ENCODE measurements around a stretch of chr1.

GRCh38 chr1:182193712-182194292 is 132.3 kb upstream of the ZNF648 start:
- PRO-cap = no peak

- PRO-cap = no peak
Measured at GRCh38 chr1:182304540-182305180, 86.9 kb downstream of the GLUL start.

DNA sequence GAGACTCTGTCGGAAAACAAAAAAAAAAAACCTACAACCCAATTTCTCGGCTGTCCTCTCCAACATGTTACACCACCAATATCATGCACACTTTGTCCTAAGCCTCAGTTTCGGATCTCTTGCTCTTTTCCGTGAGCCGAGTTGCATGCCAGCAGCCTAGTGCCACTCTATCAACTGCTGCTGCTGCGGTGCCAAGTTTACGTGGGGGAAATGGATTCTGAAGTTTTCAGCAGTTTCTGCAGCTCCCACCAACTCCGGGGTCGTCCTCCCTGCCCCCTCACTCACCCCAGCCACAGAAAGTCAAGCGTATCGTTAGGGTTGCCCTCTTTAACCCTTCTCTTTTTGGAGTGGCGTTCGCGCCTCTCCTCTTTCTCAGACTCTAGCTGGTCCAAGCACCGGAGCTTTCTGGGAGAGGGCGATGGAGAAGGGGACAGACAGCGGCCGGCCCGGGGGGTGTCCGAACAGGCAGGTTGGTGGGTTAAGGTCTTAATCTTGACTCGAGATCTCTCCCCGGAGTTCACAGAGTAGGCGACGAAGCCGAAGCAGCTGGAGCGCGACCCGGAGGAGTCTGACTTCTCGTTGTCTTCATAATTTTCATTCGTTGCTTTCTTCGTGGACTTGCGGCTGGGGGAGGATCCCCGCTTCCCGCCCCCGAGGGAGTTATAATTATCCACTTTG is 1.2 kb downstream of the GLUL start:
- PRO-cap = no peak

GRCh38 chr1:182608737-182609396 is 4.7 kb upstream of the RGS16 start:
- PRO-cap = no peak

GRCh38 chr1:182840625-182840937 is 1.4 kb downstream of the DHX9 start:
- PRO-cap = no peak

DNA sequence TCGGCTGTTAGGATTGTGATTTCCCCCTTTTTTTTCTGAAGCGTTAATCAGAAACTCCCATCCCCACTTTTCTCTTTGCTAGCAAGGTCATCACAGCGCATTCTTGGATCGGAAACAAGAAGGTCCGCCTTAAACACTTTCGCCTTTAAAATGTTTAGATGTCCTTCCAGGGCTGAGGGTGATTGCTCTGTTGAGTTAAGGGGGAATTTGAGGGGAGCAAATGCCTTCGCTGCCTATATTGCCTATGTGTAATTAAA is 1.1 kb downstream of the LAMC1 start:
- PRO-cap = no peak

- PRO-cap = no peak
Measured at GRCh38 chr1:183060375-183061096, 37.3 kb downstream of the LAMC1 start.

- PRO-cap = no peak
Measured at GRCh38 chr1:183140077-183140767, 45.8 kb upstream of the LAMC2 start.

DNA sequence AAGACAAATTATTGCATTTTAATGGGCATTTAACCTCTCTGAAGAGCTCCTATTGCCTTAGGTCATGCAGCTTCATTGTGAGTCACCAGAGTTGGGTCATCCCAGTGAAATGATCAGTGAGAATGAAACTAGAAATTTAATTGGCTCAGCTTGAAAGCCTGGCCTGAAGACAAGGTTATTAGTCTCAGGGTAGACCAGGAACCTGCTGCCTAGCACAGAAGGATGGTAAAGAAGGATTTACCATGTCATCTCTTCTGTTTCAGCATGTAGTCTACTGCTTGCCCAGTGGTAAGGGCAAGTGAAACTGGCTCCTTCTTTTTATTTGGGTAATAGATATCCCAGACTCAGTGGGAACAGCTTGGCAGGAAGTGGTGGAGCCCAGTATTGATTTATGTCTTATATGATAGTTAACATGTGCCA is 23.5 kb downstream of the LAMC2 start:
- PRO-cap = no peak

DNA sequence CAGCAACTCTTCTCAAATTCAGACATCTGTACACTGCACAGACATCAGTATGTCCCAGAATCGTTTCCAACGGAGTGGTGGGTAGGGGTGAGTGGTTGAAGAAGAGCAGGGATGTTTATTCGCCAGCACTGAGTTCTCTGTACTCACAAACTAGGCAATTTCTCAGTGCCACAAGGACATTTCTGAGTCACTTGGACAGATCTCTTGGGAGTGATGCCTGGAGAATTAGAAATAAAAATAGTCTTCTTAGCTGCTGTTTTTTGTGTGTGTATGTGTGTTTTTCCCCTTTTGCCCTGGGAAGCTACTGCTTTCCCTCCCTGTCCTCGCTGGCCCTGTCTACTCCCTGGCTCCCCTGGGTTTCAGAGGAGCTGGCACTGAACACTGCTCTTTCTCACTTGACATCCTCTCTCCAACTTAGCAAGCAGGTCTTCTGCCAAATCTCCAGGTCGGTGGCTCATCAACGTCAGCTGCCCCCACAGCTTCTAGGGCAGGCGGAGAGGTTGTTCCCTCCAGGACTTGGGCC is 90.6 kb downstream of the NMNAT2 start:
- PRO-cap = no peak

- PRO-cap = bidirectional peak, plus-strand start at chr1:183472045, minus-strand start at chr1:183471997
Measured at GRCh38 chr1:183471855-183472169, 487 bp upstream of the SMG7 start.

DNA sequence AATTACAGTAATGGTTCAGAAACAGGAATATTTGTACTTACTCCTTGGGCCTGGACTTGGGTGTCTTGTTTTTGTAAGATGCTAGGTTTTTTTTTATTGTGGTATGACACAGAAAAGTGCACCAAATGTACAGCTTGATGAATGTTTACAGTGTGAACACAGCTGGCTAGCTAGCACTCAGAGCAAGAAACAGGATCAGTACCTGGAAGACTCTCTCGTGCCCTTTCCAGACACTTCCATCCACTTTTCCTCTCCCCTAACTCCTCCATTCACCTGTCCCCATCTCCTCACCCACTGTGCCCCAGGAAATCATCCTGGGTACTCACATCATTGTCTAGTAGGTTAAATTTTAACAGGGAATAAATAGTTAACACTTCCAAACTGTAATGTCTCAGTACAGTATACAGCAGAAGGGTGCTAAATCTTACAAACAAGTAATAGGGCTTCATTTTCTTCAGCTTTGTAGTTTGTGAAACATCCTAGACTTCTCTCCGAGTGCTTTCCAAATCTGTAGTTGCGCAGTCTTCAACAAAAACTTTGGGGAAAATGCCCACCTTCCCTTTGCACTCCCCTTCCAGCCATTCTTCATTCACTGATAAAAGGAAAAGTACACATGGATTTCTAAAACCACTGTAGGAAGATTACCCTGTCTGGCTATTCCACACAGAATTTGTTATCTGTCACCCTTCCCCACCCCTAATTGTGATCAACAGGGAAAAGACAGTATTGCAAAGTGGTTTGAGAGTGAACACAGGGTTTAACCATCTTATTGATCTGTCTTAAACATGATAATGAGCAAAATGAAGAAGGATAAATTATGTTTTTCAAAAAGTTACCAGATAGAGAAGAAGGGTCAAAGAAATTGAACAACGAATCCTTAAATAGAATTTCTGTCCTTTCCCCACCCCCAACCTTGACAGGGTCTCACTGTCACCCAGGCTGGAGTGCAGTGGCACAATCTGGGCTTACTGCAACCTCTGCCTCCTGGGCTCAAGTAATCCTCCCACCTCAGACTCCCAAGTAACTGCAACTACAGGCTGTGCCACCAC is 34.3 kb downstream of the NCF2 start:
- PRO-cap = no peak

DNA sequence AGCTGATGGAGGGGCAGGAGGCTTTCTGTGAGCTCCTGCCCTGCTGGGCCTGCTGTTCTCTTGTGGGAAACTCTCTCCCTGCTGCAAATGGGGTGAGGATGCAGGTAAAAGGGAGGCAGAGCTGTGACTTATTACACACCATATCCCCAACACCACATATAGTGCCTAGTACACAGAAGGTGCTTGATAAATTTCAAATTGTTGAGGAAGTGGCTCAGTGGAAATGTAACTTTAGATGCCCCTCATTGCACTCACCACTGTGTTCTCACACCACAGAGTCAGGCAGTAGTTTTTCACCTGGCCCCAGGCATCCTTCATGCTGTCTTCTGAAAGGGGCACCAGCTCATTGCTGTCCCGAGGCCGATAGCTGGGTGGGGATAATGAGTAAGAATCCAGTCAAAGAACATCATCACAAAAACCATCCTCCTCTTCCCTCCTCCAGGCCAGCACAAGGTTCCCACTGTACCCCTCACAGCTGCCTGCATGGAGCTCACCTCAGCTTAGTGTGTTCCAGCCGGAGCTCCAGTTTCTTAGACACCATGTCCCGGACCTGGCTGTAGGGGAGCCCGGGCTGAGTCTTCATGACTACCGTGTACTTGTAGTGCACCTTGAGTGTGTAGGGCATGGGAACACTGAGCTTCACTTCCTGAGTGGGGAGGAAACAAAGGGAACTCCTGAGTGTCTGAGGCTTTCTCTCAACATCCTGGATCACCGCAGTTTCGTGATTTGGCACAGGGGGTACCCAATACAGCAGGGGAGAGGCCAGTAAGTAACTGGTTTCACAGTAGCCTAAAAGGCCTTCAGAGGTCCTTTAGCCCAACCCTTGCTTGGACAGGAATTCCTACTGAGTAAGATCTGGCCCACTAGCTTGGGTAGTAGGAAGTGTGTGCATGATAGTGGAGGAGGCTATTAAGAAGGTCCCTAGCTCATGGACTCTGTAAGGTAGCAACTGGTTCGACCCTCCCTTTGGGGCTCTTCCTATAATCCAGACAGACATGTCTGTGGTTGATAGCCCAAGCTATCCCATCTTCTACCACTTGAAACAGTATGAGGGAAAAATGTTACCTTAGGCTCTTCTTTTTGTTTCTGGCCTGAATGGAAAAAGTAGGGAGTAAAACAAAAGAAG is 27.0 kb downstream of the NCF2 start:
- PRO-cap = no peak

GRCh38 chr1:183568197-183568805 is 22.0 kb downstream of the NCF2 start:
- PRO-cap = no peak

DNA sequence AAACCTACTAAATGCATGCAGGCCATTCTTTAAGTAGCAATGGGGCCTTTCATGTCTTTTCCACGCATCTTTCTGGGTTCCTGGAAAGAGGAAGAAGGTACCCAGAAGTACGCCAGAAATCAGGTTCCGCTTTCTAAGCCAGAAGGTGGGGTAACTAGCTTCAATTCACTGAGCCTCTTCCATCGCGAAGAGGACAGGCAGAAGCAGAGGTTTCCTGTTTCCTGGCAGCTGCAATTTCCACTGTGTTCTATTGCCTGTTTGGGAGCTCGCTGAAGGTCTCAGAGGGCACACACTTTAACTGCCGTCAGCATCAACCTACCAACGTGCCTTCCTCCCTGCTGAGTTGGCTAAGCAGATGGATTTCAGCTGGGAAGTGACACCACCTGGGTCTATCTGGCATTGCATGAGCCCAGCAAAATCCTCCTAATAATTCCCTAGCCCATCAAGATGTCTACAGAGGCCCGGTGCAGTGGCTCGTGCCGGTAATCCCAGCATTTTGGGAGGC is 10.0 kb downstream of the NCF2 start:
- PRO-cap = no peak

DNA sequence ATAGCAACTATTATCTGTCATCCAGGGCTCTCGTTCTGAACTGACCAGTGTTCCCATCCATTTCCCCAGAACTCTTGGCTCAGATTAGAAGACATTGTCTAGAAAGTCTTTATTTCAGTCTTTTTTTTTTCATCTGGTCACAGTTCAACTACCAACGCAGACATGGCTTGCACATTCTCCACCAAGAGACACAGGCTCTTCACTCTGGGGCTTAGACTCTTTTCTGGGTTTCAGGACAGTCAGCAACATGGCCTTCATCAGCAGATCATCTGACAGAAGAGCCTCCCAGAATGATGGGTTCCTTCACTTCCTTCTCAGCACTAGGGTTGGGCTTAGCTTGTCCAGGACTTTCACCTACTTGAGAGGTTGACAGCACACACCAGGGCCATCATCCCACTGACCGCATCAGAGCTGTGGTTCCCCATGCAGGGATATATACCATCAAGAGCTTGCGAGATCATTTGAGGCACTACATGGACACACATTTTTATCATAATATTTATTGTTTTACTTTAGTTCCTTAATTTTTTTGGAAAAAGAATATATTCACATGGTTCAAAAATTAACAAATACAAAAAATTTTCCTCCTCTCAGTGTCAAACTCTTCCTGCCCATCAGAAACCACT is 10.3 kb upstream of the NCF2 start:
- PRO-cap = no peak

GRCh38 chr1:183699443-183700127 is 46.5 kb upstream of the APOBEC4 start:
- PRO-cap = no peak

DNA sequence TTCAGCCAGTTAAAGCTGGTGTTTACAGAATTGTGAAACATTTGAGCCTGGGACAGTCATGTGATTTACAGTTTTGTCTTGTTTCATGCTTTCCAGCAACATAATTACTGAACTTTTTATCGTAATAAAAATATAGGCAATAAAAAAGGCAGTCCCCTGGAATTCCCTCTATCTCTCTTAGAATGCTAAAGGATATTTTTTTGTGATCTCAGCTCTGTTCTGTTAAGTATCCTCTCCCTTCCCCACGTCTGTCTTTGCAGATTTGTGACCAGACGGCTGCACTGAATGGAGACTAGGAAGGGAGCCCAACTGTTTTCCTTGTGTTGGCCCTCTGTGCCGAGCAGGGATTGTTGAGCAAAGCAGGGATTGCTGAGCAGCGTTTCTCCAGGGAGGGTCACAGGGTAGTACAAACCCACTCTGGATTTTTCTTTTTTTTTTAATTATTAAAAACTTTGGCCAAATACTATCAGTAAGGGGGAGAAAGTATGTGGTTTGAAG is 70.2 kb upstream of the RGL1 start:
- PRO-cap = no peak

GRCh38 chr1:183870426-183870715 is 65.5 kb downstream of the RGL1 start:
- PRO-cap = no peak

GRCh38 chr1:183884523-183885128 is 79.7 kb downstream of the RGL1 start:
- PRO-cap = no peak